Colon Carcinoma Metastatic in the Lung (tissue), 2 donors: ENCODE results near the genes EOLA1, MAGEA9B, EOLA2, PRRG3 and CCNQ.

DNA sequence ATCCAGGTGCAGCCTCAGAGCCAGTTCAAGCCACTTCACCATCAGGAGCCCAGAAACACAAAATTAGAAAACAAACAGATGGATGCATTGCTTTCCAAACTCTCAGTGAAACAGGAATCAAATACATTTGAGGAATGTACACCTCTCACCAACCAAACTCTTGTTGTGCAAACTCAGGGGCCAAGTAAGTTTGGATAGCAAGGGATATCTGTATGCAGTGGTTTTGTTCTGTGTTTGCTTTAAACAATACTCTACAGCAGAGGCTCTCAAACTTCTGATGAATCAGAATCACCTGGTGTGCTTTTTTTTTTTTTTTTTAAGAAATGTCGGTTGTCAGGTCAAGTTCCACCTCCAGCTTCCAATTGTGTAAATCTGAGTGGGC, 9.9 kb downstream of the IDS start:
- PRO-cap, 2 experiments = no peak in any of the 2 experiments

DNA sequence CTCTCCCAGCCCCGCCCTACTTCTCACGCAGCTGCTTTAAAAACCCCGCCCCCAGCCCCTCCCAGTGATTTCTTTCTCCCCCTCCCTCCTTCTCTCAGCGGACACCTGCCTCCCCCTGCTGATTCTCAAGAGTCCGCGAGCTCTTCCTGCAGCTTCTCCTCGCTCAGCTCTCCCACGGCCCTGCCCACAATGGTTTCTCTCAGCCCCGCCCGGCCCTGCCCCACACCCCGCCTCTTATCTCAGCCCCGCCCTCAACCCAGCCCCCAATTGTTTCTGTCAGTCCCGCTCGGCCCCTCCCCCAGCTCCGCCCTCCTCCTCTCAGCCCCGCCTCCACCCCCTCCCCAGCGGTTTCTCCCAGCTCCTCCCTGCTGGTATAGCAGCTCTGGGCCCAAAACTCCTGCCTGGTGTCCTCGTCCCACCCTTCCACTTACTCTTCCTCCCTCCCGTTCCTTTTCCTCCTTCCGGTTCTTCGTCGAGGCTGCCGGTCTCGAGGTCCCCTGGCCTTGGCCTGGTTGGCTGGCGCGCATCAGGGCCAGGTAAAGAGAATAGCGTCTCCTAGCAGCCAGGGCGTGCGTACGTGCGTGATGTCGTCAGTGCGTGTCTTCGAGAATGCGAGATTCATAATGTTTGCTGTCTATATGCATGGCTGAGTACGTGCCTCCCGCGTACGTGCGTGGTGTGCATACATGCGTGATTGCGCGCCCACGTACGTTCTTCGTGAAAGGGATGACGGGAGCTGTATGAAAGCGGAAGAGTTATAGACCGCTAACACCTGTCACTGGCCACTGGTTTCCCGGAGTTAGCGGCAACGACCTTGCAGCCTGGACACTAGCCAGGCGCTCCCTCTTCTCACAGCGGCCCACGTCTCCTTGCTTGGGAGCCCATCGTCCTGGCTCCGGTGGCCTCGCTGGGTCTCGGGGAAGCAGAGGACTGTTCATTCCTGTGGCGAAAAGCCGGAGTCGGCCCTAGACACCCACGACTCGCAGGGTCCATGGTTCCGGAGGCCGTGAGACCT, at the start of gene EOLA1:
TSS of gene EOLA1 (plus strand) at position 749 of the 1,015 bp plus-strand sequence.
- PRO-cap, 2 experiments = peak in 2 of 2 experiments; most common plus-strand start position 391 of the sequence (in 1); most common minus-strand start position 611 of the sequence (in 2)

DNA sequence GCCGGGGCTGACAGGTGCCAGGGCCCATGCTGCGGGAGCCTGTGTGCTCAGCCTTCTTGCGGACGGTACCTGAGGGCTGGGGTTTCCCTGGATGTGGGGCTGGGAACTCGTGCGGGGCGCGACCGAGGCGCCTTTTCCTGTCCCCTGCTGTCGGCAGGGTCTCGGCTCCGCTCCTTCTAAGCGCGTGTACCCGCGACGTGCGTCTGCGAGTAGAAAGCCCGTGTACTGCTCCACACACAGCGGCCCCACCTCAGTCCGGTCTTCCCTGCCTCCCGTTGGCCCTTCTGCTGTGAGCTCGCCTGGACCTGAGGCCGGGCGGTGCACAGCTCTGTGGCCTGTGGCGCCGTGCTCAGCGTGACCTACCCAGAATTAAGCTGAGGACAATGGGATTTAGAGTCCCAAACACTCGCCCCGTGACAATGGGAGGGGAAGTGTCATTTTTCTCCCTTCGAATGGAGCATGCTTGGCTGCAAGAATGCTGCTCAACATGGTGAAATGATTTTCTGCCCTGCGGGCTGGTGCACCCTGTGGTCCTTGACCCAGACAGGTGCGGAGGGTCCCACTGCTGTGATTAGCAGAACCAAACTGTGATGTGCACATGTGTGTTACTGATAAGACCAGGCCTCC, 580 bp downstream of the EOLA1 start:
- PRO-cap, 2 experiments = no peak in any of the 2 experiments

- PRO-cap, 2 experiments = no peak in any of the 2 experiments
Measured at GRCh38 chrX:149587148-149587740, at the start of gene MAGEA9B. MAGEA9B (minus strand) TSS chrX:149587459.

DNA sequence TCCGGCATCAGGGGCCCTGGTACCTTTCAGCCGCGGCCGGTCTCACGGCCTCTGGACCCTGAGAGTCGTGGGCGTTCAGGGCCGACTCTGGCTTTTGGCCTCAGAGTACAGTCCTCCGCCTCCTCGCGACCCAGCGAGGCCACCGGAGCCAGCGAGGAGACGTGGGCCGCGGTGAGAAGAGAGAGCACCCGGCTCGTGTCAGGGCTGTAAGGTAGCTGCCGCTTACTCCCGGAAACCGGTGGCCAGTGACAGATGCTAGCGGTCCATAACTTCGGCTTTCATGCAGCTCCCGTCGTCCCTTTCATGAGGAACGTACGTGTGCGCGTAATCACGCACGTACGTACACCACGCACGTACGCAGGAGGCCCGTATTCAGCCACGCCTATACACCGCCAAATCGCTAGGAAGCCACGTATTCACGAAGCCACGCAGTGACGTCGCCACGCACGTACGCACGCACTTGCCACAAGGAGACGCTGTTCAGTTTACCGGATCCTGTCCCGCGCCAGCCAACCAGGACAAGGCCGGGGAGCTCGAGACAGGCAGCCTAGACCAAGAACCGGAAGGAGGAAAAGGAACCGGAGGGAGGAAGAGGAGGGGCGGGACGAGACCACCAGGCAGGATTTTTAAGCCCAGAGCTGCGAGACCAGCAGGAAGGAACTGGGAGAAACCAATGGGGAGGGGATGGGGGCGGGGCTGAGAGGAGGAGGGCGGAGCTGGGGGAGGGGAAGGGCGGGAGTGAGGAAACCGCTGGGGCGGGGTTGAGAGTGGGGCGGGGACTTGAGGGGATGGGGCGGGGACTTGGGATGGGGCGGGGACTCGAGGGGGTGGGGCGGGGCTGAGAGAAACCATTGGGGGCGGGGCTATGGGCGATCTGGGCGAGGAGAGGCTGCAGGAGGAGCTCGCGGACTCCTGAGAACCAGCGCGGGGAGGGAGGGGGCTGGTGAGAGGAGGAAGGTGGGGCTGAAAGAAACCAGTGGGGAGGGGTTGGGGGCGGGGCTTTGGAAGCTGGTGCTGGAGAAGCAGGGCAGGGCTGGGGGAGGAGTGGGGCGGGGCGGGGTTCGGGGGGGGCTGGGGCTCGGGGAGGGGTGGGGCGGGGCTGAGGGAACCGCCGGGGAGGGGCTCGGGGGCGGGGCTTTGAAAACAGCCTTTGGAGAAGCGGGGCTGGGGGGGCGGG, at the start of gene EOLA2:
TSS of gene EOLA2 (minus strand) at position 322 of the 1,177 bp plus-strand sequence.
- PRO-cap, 2 experiments = peak in 2 of 2 experiments; most common plus-strand start position 483 of the sequence (in 2); most common minus-strand start position 305 of the sequence (in 2)

- PRO-cap, 2 experiments = no peak in any of the 2 experiments
Measured at GRCh38 chrX:150204879-150205433, 158.2 kb upstream of the MAMLD1 start.

- PRO-cap, 2 experiments = no peak in any of the 2 experiments
Measured at GRCh38 chrX:150298203-150298965, 64.7 kb upstream of the MAMLD1 start.

GRCh38 chrX:150547255-150548099, 20.9 kb upstream of the MTM1 start:
- PRO-cap, 2 experiments = peak in 2 of 2 experiments; most common plus-strand start chrX:150547930 (in 2); most common minus-strand start chrX:150547832 (in 2)

DNA sequence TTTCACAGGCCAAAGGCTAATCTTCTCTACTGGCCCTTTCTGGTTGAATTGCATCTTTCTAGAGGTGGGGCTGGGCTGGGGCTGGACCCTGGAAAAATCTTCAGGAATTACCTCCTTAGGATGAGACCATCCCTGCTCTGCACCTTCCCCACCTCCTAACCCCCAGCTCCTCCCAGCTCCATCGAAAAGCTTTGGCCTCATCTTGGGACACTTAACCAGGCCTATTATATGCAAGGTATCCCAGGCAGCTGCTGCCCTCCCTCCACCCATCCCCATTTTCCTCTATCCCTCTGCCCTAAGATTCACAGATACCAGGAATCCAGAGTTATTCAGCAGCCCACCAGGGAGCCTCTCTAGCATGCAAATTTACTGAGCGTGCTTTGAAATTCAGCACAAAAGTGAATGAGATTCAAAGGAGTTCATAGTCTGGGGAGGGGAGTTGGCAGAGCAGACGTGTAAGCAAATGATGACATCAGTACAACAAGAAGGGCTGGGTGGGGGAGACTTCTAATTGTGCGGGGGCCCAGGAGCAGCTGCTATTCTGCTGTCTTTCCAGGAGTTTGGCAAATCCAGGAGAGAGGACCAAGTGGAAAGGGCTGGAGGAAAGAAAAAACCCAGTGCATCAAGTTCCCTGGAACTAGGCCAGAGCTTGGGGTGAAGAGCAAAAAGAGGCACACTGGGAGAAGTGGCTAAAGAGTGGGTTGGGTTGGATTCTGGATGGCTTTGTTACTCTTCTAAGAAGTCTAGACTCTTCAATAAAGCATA, 1.7 kb upstream of the MTM1 start:
- PRO-cap, 2 experiments = no peak in any of the 2 experiments

DNA sequence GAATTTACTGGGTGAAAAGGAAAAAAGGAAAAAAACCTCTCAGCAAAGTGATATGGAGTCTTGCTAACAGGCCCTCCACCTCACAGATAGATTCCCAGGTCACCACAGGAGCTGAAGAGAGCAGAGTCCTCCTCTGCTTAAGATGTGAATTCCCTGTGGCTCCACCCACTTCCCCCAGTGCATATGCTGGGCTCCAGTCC, 25.1 kb upstream of the PASD1 start:
- PRO-cap, 2 experiments = no peak in any of the 2 experiments

GRCh38 chrX:151694629-151695870, at the start of gene PRRG3:
PRRG3 (plus strand) TSS chrX:151695458.
- PRO-cap, 2 experiments = no peak in any of the 2 experiments

GRCh38 chrX:151734523-151734731, 119 bp upstream of the CNGA2 start:
- PRO-cap, 2 experiments = no peak in any of the 2 experiments

- PRO-cap, 2 experiments = no peak in any of the 2 experiments
Measured at GRCh38 chrX:152971768-152972467, 22.0 kb downstream of the PNMA5 start.

- PRO-cap, 2 experiments = no peak in any of the 2 experiments
Measured at GRCh38 chrX:153381630-153382641, 19.2 kb downstream of the PNMA6E start.

DNA sequence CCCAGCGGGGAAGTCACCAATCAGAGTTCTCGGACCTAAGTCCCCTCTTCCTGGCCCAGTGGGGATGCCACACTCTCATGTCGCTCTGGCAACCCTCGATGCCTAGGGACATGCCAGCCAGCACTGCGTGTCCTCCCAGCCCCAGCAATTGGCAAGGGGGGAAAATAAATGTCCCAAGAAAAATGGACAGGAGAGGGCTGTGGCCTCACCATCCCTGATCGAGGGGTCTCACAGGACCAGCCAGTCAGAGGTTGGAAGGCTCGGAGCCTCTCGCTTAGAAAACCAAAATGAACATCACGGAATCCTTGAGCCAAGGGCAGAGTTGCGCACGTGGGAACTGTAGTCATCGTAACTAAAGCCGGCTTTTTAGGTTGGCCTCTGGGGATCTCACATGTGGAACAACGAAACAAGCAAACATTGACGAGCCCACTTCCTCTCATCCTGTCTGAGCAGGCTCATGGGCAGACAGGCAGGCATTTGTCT, 8.9 kb upstream of the TREX2 start:
- PRO-cap, 2 experiments = no peak in any of the 2 experiments

DNA sequence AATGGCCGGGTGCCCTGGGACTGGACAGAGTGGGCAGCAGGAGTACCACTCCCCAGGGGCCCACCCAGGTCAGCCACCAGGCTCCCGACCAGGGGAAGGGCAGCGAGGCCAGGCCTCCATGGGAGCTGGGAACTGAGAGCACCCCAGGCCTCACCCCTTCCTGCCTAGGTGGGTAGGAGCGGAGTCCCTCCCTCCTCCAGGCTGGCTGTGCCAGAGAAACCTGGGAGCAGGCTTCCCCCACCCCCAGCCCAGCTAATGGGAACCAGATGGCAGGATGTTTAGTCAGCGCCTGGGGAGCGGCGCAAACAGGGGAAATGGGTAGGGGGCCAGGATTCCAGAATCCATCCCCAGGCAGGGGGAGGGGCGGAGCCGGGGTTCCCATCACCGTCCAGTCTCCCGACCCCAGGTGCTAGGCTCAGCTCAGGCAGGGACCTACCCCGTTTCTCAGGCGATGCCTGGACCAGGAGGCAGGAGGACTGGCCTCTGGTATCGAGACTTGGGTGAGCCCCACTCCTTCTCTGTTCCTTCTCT, 6.7 kb upstream of the HAUS7 start:
- PRO-cap, 2 experiments = no peak in any of the 2 experiments

DNA sequence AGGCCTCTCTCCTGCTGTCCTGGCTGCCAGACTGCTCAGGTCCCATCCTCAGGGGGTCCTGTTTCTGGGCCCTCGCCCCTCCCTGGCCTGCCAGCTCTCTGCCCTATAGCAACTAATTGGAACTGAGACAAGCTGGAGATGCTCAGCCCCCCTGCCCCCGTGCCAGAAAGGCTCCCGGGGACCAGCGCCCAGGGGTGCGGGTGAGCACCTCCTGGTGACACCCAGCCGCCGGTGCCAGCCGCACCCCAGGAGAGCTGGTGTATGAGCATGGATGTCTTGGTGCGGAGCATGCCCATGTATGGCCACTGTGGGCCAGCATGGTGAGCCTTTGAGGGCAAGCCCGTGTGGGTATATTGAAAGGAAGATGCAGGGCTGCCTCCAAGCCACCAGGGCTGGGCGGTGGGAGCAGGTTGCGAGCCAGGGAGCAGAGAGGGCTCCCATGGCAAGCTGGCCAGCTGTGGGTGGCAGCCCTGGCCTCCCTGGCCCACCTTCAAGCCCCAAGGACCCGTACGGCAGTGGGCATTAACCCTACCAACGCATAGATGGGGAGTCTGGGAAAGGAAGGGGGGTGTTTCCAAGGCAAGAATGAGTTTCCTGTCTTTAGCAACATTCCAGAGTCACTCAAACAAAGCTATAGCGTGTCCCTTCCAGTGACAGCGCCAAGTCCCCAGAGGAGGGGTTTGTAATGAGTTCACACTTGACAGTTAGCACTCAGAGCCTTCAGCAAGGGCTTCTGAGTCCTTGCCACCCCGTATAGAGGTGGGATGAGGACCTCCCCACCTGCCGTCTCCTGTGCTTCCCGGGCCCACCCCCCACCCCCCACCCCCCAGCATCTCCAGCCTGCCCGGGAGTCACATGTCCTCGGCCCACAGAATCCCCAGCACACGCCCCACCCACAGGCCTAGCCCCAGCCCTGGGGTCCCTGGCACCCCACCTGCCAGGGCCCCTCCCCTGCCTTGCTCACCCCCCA, 1.6 kb downstream of the BGN start:
- PRO-cap, 2 experiments = no peak in any of the 2 experiments

GRCh38 chrX:153598789-153600027, at the start of gene CCNQ:
CCNQ (minus strand) TSS chrX:153599139.
- PRO-cap, 2 experiments = peak in 2 of 2 experiments; most common plus-strand start chrX:153599436 (in 2); most common minus-strand start chrX:153599133 (in 2)

DNA sequence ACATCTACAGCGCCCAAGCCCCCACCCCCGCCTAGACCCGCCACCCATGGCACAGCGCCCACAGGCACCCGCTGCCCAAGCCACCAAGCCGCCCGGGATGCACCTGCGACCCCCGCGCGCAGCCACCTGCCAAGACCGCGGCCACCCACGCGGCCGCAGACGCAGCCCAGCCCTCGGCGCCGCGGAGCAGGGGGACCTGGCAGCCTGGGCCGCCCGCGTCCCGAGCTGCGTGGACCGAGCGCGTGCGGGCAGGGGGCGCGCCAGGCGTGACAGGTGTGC, 260 bp downstream of the PNCK start:
- PRO-cap, 2 experiments = no peak in any of the 2 experiments

GRCh38 chrX:153688921-153690086, 1.6 kb downstream of the SLC6A8 start:
- PRO-cap, 2 experiments = no peak in any of the 2 experiments